ENCODE measurements around a stretch of chr3.

DNA sequence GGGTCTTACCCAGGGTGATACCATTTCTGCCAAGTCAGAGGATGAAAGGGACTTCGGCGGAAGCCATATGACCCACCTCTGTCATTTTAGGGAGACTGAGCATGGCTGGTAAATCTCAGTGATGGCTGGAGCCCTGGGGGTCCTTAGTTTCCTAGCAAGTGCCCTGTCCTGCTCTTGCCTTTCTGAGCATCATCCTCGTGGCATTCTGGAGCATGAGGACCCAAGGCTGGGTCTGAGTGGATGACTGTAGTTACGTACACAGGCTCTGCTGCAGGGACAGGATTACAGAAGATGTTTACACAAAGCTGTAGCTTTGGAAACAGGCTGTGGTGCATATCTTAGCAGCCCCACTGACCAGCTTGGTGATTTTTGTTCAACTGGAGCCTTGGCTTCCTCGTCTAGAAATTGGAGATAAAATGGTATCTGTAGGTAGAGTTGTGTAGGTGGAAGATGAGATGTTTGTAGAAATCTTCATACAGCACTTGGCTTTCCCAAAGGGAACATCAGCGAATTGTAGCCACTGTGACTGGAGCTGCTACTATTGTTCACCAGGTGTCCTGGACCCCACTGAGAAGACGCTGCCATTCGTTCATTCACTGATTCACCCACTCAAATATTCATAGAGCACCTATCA is 136.9 kb downstream of the ITGA9 start:
- PRO-cap: no peak

DNA sequence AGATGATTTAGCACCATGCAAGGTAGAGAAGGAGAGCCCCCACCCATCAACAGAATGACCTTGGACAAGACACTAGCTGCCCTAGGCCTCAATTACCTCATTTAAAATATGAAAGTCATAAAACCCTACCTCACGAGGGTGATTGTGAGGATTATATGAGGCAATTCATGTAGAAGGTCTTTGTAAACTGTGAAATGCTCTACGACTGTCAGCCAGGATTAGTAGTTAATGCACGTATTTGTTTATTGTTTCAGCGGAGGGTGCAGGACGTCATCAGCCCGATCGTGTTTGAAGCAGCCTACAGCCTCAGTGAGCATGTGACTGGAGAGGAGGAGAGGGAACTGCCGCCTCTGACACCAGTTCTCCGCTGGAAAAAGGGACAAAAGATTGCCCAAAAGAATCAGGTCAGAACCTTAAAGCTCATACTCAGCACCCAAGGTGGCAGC is 177.0 kb downstream of the ITGA9 start:
- PRO-cap: no peak

GRCh38 chr3:37736498-37737446 is 124.9 kb upstream of the CTDSPL start:
- PRO-cap: no peak

- PRO-cap: no peak
Measured at GRCh38 chr3:37955905-37956357, 34.7 kb upstream of the VILL start.

GRCh38 chr3:37961615-37962154 is 28.9 kb upstream of the VILL start:
- PRO-cap: no peak

DNA sequence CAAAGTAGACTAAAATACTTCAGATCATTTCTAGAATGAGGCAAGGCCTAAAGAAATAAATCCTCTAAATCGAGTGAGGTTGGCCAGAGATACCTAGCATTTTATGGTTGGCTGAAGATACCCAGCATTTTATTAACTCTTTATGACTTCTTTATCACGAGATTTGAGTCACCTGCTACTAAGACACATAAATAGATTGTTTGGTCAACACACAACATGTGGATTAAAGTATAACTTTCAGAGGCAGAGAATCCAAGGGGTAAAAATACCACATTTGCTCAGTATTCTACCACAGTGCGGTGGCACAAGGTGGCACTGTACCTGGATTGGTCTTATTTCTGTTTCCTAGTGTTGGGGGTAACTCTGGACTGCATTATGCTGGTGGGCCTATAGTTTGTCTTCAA is 27.0 kb upstream of the VILL start:
- PRO-cap: no peak

- PRO-cap: no peak
Measured at GRCh38 chr3:37980582-37981366, 9.8 kb upstream of the VILL start.

GRCh38 chr3:37991867-37992595 is 1.4 kb downstream of the VILL start:
- PRO-cap: no peak

DNA sequence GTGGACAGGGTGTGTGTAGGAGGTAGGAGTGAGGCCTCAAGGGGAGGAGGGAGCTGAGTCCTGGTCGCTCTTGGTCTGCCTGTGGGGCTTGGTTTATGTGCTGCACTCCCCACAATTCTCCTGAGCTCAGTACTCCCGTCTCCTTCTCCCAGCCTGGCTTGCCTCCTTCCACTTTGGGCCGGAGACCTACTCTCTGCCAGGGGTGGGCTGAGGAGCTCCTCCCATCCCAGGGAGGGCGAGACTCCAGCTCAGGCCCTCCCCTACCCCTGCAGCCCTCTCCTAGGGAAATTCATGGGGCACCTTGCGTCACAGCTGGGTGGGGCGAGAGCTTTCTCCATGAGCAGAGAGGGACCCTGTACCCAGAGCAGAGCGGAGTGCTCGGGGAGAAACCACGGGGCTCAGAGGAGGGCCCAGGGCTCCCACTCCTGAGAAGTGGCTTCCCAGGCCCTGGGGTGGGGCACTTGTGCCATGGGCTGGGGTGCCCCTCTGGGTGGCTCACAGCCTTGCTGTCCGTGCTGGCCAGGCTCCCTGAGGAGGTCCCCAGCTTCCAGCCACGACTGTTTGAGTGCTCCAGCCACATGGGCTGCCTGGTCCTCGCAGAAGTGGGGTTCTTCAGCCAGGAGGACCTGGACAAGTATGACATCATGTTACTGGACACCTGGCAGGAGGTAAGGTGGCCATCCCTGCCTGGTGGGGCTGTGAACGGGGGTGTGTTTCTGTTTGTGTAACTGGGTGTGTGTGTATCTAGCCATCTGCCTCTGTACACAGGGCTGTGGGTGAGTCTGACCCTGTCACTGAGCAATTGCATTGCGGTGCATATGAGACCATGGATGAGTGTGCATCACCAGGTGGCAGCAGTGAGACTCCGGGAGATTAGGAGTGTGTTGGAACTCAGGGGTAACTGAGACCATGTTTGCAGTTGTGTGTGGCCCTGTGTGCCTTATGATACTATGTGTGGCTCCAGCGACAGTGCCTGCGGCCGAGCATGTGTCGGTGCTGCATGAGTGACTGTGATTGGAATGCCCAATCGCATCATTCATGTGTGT is 13.5 kb downstream of the VILL start:
- PRO-cap: no peak

DNA sequence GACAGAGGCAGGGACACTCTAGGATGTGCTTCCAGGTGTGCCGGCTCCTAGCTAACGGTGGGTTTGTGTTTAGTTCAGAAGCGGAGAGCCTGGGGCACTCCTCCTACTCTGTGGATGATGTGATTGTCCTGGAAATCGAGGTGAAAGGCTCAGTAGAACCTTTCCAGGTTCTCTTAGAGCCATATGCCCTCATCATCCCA is 40.5 kb downstream of the ACAA1 start:
- PRO-cap: no peak

DNA sequence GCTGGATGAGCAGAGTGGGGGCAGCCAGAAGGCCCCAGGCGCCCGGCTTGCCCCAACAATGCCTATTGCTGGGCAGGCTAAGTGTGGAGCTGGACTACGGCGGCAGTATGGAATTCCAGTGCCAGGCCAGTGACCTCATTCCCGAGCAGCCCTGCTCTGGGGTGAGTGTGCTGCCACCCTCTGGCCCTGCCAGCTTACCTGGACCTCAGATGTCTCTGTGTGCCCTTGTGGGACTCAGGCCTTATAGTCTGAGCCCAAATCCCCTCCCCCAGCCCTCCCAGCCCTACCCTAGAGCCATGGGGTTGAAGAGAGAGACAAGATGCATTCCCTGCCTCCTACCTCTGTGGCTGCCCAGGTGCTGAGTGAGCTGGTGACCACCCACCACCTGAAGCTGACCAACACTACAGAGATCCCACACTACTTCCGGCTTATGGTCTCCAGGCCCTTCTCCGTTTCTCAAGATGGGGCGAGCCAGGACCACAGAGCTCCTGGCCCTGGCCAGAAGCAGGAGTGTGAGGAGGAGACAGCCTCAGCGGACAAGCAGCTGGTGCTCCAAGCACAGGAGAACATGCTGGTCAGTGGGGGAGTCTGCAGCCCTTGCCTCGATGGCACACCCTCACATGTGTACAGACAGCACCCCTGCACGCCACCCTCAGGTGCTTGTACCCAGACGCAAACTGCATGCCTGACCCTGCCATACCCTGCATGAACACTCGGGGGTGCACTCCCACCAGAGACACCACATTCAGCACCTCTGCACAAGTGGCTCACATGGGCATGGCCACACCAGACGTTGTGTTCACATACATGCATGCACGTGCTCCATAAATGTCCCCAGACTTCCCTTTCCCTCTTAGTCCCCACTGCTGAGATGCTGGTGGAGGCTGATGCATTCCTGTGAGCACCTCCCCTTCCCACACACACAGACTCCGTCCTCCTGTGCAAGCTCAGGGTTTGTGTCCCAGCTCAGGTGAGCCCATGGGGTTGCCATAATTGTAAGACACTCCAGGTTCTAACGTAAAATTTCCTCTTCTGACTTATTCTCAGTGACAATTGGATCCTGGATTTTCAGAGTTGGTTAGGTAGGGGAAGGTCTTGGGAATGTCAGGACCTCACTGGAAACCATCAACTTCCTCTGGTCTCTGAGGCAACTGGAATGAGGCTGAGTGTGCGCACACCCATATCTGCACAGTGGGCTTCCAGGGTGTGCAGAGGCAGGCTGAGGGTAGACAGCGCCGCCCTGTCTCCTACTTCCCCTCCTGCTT is 19.0 kb downstream of the ACAA1 start:
- PRO-cap: no peak

- PRO-cap: no peak
Measured at GRCh38 chr3:38133457-38134447, 3.2 kb downstream of the ACAA1 start.

- PRO-cap: no peak
Measured at GRCh38 chr3:38138379-38138531, 206 bp upstream of the MYD88 start.

DNA sequence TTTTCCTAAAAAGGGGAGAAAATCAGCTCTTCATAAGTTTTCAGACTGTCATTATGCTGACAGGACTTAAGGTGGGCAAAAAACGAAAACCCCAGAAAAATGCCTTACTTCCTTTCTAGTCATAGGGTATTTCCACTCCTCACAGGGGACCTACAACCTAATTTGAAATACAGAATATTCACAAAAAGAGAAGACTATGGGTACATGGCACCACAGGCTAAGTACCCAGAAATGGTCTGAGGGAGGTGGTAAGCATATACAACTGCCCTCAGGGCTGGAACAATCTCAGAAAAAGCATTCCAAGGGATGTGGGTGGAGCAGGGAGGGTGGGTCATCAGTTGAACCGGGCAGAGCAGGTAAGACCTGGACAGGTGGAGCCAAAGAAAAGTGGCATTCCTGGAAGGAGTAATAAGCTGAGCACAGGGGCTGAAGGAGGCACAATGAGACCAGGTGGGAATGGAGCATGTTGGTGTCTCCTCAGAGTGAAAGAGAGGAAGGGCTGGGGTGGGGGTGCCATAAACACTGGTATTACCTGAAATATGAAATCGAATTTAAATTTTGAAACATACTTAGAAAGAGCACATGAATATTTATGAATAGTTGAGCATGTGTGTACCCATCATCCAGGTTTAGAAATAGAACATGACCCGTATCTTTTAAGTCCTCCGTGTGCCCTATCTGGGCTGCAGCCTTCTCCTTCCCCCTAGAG is 10.5 kb upstream of the OXSR1 start:
- PRO-cap: no peak

GRCh38 chr3:38164276-38165330 is 734 bp upstream of the OXSR1 start:
- PRO-cap: bidirectional peak, plus-strand start at chr3:38165046, minus-strand start at chr3:38165017

DNA sequence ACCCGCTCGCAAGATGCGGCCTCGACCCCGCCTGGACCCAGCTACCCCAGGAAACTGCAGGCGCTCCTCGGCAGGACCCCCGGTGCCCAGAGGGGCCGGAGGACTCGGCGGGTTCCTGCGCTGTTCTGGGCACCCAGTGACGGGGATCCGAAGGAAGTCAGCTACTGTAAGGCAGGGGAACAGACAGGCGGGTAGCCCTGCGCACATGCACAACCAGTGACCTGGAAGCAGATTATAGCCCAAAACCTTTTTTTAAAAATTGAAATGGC is 478 bp downstream of the XYLB start:
- PRO-cap: unidirectional peak, minus-strand start at position 138 of the sequence

DNA sequence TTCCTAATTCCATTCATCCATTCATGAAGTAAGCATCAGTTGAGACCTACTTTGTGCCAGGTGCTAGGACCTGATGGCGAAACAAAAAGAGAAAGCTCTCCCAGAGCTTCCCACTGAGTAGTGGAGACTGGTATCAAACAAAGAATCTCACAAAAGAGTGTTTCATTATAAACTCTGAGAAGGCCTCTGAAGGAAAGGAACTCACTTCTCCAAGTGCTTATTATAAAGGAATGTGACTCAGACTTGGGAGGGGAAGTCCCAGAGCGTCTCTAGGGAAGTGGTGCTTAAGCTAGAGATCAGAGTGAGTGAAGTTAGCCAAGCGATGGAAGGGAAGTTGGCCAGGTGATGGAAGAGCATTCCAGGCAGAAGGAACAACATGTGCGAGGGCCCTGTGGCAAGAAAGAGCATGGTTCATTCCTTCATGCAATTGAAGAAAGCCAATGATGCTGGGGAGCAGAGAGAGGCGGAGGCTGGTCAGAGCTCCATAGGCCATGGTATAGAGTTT is 2.3 kb downstream of the XYLB start:
- PRO-cap: no peak

- PRO-cap: unidirectional peak, plus-strand start at chr3:38454297; unidirectional peak, minus-strand start at chr3:38454324
Measured at GRCh38 chr3:38454122-38455018, 680 bp downstream of the ACVR2B start.

DNA sequence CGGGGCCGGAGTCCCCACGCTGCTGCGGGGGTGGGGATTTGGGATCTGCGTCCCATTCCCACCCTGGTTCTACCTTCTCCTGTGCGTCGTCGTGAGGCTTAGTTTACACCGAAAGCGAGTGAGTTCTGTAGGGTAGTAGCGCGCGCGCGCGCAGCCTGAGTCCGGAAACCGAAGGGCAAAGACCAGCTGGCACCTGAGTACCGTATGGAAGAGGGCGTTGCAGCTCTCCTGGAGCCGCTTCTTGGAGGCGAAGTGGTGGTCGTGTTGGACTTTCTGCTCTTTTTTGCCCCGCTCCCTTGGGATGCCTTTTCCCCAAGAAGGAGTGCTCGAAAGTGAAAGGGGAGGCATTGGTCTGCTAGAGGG is 1.8 kb downstream of the ACVR2B start:
- PRO-cap: no peak

GRCh38 chr3:39025337-39025852 is 26.3 kb downstream of the SCN11A start:
- PRO-cap: no peak